GM23248 (cell line): ENCODE measurements around the genes SLC38A11 and GALNT3.

DNA sequence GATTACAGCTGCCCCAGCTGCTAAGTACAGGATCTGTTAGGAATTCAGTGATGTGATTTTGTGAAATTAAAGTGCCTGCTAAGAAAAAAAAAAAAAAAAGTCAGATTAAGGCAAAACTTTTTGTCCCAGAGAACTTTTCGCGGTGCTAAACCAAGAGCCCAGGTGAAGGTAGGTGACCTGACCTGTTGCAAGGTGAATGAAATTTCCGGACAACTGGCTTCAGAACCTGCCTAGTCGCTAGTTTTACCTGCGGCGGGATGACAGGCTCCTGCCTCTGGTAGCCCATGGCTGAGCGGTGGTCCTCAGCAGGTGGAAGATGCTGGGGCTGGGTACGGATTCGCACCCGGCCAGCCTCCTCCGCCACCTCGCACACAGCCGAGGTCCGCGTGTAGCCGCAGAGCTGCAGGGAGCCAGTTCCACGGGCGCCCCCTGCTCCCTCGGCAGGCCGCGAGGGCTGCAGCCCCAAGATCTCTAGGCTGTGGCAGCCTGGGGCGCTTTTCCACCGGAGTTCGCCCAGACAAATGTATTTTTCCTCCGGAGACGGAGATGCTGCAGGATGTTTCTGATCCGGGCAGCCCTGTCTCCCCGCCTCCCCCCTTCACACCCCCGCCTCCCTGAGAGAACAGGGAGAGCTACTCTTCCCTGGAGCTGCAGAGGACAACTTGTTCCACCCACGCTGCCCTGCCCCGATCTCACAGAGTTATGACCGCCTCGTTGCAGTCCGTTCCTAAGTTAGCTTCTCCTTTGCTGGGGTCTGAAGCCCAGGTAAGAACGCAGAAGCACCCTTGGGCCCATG lies at the start of gene SLC38A11:
Gene SLC38A11 (minus strand): TSS at position 564 of the 796 bp plus-strand sequence.
- RAMPAGE, long total RNA = no peak

GRCh38 chr2:165068104-165068379 lies 112.7 kb upstream of the SLC38A11 start:
- RAMPAGE, long total RNA = no peak

GRCh38 chr2:165793697-165794466 lies at the start of gene GALNT3:
TSS of gene GALNT3 (minus strand) at chr2:165794247.
- RAMPAGE, long total RNA = no peak

GRCh38 chr2:165904579-165904968 lies 49.0 kb downstream of the TTC21B start:
- RAMPAGE, long total RNA = no peak

DNA sequence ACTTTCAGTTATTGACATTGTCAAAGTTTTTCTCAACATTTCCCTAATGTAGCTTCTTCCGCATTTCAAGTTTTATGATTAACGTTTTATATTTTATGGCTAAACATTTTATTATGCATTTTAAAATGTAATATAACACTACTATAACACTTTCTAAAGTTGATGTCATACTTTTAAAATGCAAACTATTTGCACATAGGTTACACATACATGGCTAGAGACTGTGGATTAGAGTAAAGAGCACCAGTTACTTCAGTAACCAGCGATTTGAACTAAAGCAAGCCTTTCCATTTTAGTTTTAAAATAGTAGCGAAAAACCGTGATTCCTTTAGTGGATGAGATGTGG lies 91.0 kb downstream of the B3GALT1 start:
- RAMPAGE, long total RNA = no peak

- RAMPAGE, long total RNA = no peak
These were observed 302.4 kb downstream of the STK39 start for GRCh38 chr2:167944987-167945466.

DNA sequence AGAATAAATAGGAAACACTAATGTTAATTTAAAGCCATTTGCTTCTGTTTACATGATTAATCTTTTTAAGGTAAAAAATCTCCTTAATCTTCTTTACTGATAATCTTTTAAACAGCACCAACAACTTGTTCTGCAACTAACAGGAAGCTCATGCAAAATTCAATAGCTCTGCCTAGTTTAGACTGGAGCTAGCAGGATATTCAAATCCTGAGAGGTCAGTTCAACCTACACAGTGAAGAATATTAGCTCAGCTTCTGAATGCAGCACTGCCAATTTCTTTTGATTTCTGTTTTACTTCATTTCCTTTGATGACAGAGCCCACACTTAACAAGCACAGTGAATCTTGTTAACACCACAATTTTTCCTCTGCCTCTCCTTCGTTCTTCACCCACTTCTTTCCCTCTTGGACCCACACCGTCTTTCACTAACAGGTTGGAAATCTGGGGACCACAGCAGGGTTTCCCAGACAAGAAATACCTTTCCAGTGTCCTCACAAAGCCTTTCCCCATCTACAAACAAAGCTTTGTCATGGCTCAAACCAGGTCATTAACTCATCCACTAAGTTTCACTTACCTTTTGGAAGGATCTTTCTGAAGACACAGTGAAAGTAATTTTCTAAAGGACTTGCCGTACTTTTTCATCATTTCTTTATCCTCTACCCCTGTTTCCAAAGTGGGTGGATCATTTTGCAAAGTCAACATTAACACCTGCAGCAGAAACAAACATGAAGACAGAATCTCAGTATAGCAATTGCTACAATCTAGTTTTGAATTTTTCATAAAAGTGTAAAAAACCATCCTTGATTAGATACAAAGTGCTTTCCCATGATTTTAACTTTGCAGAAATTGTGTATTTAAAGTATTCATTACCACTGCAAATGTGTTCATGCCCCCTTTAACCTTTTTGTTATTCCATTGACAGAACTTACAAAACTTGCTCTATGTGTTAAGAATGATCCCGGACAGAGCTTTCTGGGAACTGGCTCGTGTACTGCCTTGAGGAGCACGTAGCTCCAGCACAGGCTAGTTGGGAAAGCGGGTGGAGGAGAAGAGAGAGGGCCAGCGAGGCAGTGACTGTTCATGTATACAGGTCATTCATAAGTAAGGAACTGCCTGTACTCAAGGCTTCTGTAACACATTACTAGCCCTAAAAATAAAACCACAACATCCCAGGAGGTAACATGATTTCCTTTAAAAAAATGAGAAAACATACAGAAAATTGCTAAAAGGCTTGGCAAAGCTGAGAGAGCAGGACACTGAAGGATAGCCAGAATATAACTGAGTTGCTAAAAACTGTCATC lies 109.4 kb downstream of the STK39 start:
- RAMPAGE, long total RNA = no peak

DNA sequence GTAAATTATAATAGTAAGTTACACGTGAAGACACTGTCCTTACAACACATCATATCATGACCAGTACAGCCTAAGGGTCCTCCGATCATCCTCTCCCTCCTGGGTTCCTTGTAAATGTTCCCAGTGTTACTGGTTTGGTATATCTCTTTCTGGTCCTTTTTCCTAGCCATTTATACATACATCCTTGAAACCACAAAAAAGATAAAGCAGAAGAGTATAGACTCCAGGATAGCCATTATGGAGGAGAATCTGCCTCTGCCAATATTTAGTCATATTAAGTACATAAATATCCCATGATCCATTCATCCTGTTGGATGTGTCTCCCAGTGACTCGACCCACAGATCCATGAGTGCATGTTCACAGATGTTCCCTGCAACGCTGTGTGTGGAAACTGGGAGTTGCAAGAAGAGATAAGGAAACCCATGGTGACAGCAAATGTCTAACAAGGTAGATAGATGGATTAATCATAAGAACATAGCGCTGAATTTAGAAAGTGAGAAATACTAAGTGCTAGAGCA lies 34.6 kb downstream of the STK39 start:
- RAMPAGE, long total RNA = no peak

DNA sequence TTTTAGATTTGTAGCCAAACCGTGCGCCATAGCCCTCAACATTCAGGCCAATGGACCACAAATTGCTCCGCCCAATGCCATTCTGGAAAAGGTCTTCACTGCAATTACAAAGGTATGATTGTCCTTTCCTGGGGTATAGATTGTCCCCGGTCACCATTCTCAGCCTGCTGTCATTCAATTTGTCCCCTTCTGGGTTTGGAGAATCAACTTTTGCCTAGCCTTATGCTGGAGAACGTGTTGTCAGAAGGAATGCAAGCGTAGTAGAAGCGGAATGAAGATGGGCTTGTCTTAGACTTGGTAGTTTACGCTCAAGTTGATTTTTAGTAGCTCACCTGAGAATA lies 91.5 kb downstream of the CERS6 start:
- RAMPAGE, long total RNA = no peak

- RAMPAGE, long total RNA = no peak
These were observed 160.9 kb downstream of the CERS6 start for GRCh38 chr2:168617002-168617413.

DNA sequence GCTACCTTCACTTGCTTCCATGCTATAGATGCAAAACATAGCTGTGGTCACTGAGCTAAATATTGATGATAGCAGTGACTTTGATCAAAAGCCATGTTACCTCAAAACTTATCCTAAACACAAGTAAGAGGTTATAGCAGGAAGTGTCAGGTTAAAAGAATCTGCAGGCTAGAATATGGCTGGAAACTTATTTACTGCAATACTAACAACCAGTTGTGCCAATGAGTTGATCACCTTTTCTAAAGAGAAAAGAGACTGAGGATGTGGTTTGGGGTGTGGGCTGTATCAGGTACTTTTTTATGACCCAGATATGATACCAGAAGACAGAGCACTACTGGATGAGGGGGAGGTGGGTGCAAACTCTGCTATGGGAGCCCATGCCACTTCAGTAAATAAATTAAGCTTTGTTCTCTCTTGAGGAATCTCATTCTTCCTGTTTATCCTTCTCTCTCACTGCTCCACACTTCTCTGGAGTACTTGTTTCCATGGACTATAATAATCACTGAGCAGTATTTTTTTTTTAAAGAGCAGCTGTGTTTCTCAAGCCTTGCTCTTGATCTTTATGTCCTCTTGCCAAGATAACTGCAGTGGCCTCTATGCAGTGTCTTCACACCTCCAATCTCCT lies 51.3 kb upstream of the NOSTRIN start:
- RAMPAGE, long total RNA = no peak

- RAMPAGE, long total RNA = no peak
These were observed 18.4 kb downstream of the PHOSPHO2 start for GRCh38 chr2:169712463-169713258.

GRCh38 chr2:169715224-169715843 lies 18.3 kb upstream of the KLHL23 start:
- RAMPAGE, long total RNA = no peak

- RAMPAGE, long total RNA = no peak
These were observed 2.0 kb downstream of the KLHL23 start for GRCh38 chr2:169735481-169736151.

GRCh38 chr2:169828322-169828974 lies 1.2 kb downstream of the UBR3 start:
- RAMPAGE, long total RNA = no peak

GRCh38 chr2:170154763-170155632 lies 22.9 kb upstream of the MYO3B start:
- RAMPAGE, long total RNA = no peak

- RAMPAGE, long total RNA = no peak
These were observed 2.3 kb downstream of the SP5 start for GRCh38 chr2:170717449-170717803.

- RAMPAGE, long total RNA = no peak
These were observed 18.9 kb downstream of the GORASP2 start for GRCh38 chr2:170947991-170948248.

DNA sequence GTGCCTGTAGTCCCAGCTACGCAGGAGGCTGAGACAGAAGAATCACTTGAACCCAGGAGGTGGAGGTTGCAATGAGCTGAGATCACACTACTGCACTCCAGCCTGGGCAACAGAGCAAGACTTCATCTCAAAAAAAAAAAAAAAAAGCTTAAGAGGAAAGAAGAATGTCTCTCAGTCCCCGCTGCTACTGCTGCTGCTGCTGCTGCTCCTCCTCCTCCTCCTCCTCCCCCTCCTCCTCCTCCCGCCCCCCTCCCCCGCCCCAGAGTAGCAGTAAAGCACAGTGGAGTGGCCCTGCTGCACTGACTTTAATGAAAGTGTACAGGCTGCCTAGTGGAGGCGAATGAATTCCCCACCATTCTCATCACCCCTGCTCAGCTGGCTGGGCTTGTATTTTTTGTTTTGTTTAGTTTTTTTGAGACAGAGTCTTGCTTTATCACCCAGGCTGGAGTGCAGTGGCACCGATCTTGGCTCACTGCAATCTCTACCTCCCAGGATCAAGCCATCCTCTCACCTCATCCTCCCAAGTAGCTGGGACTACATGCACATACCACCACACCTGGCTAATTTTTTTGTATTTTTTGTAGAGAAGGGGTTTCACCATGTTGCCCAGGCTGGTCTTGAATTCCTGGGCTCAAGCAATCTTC lies 34.3 kb downstream of the GORASP2 start:
- RAMPAGE, long total RNA = no peak

- RAMPAGE, long total RNA = no peak
These were observed 78.0 kb downstream of the TLK1 start for GRCh38 chr2:171082684-171083092.